ENCODE measurements around the genes MINDY1 and RFX5.

DNA sequence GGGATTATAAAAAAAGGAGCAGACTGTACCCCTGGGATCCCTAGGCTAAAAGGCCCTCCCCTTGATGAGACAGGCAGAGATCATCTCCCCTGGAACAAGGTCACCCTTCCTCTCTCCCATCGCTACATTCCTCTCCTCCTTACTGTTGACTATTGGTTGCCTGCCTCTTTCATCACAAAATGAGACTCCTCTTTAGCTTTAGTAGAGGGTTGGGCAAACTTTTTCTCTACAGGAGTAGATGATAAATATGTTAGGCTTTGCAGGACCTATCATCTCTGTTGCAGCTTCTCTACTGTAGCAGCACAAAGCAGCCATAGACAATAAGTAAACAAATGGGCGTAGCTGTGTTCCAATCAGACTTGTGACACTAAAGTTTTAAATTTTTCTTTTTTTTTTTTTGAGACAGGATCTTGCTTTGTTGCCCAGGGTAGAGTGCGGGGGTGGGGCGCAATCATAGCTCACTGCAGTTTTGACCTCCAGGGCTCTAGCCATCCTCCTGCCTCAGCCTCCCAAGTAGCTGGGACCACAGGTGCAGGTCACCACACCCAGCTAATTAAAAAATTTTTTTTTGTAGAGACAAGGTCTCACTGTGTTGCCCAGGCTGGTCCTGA is 15.0 kb downstream of the ADAMTSL4 start:
- PRO-cap, 3 experiments = no peak in any of the 3 experiments
- RAMPAGE, long total RNA = no peak
- RRBS, 2 experiments = no CpG with 5 or more reads among the region's 4 CpGs

GRCh38 chr1:150564672-150565245 is 14.7 kb downstream of the MCL1 start:
- PRO-cap, 3 experiments = no peak in any of the 3 experiments
- RAMPAGE, long total RNA = no peak
- RRBS, 2 experiments = no CpG with 5 or more reads among the region's 4 CpGs

- PRO-cap, 3 experiments = no peak in any of the 3 experiments
- RAMPAGE, long total RNA = no peak
- RRBS, 2 experiments = no CpG with 5 or more reads among the region's 6 CpGs
These were observed 1.5 kb downstream of the ENSA start for GRCh38 chr1:150627636-150628546.

DNA sequence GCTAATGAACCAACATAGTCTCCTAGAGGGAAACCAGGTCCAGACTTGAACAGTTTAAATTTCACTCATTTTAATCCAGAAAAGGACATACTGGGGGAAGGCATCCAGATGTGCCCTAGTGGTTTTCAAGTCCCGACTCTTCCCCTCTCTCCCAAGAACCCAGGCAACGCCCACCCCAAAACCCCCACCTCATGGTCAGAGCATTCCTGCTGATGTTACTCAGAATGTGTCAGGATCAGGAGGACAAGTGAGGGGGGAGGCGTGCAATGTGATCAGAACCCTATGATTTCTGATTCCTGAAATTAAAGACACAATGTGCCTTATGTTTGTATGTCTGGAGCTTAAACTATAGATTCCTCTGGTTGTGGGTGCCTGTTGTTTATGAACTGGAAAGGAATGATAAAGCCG is 1.6 kb upstream of the CTSK start:
- PRO-cap, 3 experiments = no peak in any of the 3 experiments
- RAMPAGE, long total RNA = no peak
- RRBS, 2 experiments = no CpG with 5 or more reads among the region's 4 CpGs

- PRO-cap, 3 experiments = no peak in any of the 3 experiments
- RAMPAGE, long total RNA = no peak
- RRBS, 2 experiments = no CpG with 5 or more reads among the region's 23 CpGs
These were observed 1.1 kb upstream of the SETDB1 start for GRCh38 chr1:150925029-150925542.

DNA sequence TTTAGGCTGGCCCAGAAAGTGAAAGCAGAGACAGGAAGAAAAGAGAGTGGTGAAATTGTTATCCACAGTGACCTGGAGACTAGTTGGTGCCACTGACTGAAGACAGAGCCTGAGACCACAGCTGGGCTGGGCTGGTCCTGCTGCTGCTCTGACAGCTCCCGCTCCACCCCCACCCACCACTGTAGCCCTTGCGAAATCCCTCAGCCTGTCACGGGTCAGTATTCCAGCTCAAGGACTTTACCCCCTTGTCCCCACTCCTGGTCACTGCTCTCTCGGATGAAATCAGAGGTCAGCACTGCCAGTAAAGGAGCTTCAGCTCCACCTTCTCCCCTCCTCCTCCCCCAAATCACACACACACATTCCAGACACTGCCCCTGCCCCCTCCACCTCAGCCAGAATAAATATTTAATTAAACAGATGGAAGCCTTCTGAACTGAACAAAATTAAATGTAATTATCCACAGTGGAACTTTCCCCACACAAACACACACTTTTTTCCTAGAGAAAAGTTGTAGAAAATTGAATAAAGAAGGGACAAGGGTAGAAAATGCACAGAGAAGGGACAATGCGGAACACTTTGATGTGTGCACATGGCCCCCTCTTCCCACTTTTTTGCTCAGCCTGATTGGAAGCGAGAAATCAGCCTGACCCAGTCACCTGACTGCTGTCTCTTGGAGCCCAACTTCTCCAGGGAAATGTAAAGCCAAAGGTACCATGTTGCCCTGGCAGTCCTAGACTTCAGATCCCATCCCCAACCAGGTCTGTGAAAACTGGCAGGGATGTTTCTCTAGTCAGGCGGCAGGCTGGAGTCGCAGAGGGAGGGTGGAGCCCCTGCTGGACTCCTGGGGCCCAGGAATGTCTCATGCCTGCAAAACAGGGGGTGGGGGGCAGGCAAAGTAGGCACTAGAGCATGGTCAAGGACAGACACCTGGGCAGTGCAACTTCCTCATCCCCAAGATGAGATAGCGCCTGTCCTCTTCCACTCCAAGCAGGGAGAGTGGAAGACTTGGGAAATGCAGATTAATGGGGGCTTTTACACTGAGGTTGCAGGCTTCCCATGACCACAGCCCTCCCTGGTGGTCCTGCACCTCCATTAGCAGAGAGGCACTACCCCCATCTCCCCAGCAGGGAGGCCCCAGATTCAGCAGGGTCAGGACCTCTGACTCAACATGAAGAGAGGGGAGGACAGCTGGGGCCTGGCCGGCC is 3.0 kb downstream of the CERS2 start:
- PRO-cap, 3 experiments = peak in 1 of 3 experiments; most common plus-strand start position 285 of the sequence (in 1); most common minus-strand start position 150 of the sequence (in 1)
- RAMPAGE, long total RNA = no peak
- RRBS, 2 experiments = no CpG with 5 or more reads among the region's 10 CpGs

- PRO-cap, 3 experiments = no peak in any of the 3 experiments
- RAMPAGE, long total RNA = no peak
- RRBS, 2 experiments = no CpG with 5 or more reads among the region's 6 CpGs
These were observed 4.1 kb downstream of the MINDY1 start for GRCh38 chr1:151002352-151003252.

- PRO-cap, 3 experiments = peak in 3 of 3 experiments; most common plus-strand start chr1:151006508 (in 1); most common minus-strand start chr1:151006874 (in 2)
- RAMPAGE, long total RNA = start-site peak on the minus strand at chr1:151006807-151006897, 50 and 29 reads in 2 replicates
- RRBS, 2 experiments = under 1 to 2% methylated on average over 6 of the region's 23 CpGs
These were observed at the start of gene MINDY1 for GRCh38 chr1:151006296-151007332. MINDY1 (minus strand) TSS chr1:151006902.

- PRO-cap, 3 experiments = no peak in any of the 3 experiments
- RAMPAGE, long total RNA = no peak
- RRBS, 2 experiments = 71 to 74% methylated on average over 12 of the region's 31 CpGs
These were observed 13.0 kb downstream of the SEMA6C start for GRCh38 chr1:151133337-151133902.

DNA sequence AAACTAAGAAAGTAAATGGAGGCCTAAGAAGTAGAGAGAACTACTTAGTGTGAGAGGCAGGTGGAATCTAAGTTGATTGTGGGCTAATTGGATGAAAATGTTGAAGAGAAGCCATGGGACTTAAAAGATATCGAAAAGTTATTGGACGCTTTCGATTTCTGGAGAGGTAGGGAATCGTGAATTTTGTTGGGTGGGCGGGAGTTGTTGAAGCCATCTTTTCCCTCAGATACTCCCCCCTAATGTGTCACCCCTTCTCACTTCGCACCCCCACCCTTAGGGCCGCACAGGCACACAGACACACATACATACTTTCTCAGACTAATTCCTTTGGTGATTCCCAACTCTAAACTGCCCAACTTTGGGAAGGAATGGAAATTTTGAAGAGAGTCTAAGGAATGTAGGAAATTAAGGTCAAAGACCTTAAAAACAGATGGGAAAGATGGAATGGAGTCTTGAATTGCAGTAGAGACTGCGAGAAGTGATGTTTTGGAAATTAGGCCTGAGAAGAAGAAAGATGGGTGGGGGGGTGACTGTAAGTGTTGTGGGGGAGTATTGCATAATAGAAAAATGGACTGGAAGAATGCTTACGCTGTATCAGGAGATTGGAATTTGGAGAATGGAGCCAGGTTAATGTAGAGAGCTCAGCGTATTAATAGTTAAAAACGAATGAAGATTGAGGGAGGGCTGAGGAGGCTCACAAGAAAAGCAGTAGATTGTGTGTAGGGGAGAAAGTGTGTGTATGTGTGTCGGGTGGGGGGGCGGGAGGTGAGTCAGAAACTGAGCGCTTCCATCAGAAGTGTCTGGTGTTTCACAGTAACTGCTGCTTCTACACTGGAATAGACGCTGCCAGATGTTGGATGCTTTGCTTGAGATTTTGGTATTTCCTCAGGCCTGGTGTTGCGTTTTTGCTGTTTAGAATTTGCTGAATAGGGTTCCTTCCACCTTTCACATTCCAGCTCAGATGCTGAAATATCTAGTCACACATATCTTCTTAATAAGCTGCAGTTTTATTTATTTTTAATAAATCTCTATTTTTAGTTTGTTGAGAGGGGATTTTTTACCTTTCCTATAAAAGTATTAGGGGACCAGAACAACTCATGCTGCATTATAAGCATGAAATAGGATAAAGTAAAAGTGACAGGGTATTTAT is 1.7 kb downstream of the PIP5K1A start:
- PRO-cap, 3 experiments = no peak in any of the 3 experiments
- RAMPAGE, long total RNA = no peak
- RRBS, 2 experiments = no CpG with 5 or more reads among the region's 16 CpGs

GRCh38 chr1:151340742-151341368 is 6.2 kb downstream of the RFX5 start:
- PRO-cap, 3 experiments = no peak in any of the 3 experiments
- RAMPAGE, long total RNA = no peak
- RRBS, 2 experiments = no CpG with 5 or more reads among the region's 5 CpGs

GRCh38 chr1:151346214-151347436 is at the start of gene RFX5:
RFX5 (minus strand) TSS chr1:151347252.
- PRO-cap, 3 experiments = peak in 3 of 3 experiments; most common minus-strand start chr1:151347249 (in 3)
- RAMPAGE, long total RNA = start-site peak on the minus strand at chr1:151346802-151346882, 22 and 6 reads in 2 replicates; start-site peak on the minus strand at chr1:151347230-151347270, 29 and 28 reads in 2 replicates
- RRBS, 2 experiments = 2 to 4% methylated on average over 17 to 20 of the region's 41 CpGs

DNA sequence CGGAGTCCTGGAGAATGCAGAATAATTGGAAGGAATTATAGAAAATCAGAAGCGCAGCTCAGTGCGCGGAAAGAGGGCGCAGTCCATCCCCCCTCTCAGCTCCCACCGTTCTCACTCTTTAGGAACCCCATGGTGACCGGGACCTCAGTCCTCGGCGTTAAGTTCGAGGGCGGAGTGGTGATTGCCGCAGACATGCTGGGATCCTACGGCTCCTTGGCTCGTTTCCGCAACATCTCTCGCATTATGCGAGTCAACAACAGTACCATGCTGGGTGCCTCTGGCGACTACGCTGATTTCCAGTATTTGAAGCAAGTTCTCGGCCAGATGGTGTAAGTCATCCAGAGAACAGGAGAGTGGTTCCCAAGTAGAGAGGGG is 473 bp downstream of the PSMB4 start:
- PRO-cap, 3 experiments = no peak in any of the 3 experiments
- RAMPAGE, long total RNA = no peak
- RRBS, 2 experiments = no CpG with 5 or more reads among the region's 20 CpGs

DNA sequence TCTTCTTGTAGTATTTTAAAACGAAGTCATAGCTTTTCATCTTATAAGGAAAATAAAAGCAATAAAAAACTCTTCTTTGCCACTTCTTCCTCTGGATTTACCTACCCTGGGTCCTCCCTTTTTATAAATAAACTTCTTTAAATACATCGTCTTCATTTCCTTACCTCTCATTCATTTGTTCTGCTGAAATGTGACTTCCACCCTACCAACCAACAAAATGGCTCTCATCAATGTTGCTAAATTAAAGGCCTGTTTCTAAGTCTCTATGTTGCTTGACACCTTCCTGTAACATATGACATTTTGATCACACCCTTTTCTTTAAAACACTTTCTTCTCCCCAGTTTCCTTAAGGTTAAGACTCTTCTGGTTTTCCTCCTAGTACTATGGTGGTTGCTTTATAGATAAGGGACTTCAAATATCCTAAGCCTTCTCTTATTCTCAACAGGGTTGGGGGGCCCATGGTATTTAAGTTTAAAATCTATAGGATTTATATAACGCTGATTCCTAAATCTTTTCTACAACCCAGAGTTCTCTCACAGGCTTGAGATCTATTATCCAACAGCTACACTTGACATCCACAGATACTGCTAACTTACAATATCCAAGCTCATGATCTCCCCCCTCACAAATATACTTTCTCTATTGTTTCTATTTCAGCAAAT is 10.9 kb downstream of the PSMB4 start:
- PRO-cap, 3 experiments = no peak in any of the 3 experiments
- RAMPAGE, long total RNA = no peak
- RRBS, 2 experiments = no CpG with 5 or more reads among the region's 3 CpGs

DNA sequence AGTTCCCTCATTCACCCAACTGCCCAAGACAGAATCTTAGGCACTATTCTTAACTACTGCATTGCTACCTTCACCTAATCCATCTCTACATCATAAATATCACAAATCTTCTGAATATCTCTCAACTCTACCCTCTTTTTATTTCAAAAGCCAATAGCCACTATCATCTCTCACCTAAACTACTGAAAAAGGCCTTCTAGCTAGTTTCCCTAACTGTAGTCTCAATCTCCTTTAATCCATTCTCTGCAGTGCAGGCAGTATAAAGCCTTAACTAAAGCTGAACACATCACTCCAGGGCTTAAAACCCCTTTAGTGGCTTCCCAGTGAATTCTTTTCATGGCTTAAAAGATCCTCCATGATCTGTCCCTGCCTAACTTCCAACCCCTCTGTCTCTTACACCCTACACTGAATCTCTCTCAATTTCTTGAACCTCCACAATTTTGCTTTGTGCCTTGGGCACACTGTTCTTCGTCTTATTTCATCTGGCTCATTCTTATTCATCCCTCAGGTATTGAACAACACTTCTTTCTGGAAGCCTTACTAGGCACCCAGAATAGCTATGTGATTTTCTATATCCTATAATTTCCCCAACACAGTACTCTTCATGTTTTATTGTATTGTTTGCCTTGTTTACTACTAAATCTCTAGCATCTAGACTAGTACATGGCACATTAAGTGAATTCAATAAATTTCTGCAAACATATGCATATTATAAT is 11.6 kb downstream of the PSMB4 start:
- PRO-cap, 3 experiments = no peak in any of the 3 experiments
- RAMPAGE, long total RNA = no peak
- RRBS, 2 experiments = no CpG with 5 or more reads among the region's 1 CpG

- PRO-cap, 3 experiments = no peak in any of the 3 experiments
- RAMPAGE, long total RNA = no peak
- RRBS, 2 experiments = no CpG with 5 or more reads among the region's 3 CpGs
These were observed 20.4 kb downstream of the PSMB4 start for GRCh38 chr1:151419863-151420086.

DNA sequence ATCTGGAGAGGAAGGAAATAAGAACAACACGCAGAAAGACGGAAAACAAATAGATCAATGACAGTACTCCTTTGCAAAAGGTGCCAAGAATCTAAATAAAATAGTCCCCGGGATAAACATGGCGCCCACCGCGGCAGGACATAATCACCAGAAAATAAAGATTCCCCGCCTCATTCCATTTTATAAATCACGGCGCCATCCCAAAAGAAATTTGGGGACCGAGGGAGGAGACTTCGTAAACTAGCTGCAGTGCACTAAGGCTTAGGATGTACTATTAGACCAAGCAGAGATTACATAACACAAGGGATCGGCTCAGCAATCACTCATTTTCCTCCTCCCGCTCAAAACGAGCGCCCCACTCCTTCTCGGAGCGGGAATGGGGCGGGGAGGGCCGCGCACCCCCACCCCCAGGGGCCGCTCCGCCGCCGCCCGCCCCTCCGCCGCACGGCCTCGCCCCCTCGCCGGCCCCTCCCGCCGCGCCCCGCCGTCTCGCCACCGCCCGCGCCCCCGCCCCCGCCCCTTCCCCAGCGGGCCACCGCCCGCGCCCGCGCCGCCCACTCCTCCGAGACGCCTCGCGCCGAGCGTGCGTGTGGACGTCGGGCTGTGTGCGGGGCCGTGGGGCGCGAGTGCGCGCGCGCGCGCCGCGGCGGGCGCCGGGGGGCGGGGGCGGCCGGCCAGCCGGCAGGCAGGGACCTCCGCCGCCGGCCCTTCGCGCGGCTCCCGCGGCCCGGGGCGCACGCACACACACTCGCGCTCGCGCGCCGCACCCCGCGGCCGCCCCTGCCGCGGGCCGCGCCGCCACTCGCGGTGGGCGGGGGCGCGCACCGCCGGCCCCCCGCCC is 891 bp downstream of the POGZ start:
- PRO-cap, 3 experiments = peak in 3 of 3 experiments; most common plus-strand start position 565 of the sequence (in 3); most common minus-strand start position 804 of the sequence (in 2)
- RAMPAGE, long total RNA = no peak
- RRBS, 2 experiments = under 1 to 3% methylated on average over 17 of the region's 110 CpGs

DNA sequence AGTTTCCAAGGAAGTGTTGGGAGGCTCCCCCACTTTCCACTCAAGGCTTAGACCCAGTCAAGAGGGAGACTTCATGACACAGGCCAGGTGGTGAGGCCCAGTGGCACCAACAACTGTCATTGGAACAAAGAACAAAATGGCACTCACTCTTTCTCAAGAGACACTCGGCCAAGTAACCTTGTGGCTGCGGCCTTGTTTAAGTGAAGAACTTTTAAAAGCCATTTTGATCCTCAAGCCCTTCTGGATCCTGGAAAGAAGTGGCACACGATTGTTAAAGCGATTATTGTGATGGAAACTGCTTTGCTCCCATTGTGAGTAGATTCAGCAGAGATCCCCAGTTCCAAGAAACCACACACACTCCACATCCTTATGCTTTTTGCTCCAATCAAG is 446 bp upstream of the POGZ start:
- PRO-cap, 3 experiments = no peak in any of the 3 experiments
- RAMPAGE, long total RNA = no peak
- RRBS, 2 experiments = no CpG with 5 or more reads among the region's 4 CpGs

DNA sequence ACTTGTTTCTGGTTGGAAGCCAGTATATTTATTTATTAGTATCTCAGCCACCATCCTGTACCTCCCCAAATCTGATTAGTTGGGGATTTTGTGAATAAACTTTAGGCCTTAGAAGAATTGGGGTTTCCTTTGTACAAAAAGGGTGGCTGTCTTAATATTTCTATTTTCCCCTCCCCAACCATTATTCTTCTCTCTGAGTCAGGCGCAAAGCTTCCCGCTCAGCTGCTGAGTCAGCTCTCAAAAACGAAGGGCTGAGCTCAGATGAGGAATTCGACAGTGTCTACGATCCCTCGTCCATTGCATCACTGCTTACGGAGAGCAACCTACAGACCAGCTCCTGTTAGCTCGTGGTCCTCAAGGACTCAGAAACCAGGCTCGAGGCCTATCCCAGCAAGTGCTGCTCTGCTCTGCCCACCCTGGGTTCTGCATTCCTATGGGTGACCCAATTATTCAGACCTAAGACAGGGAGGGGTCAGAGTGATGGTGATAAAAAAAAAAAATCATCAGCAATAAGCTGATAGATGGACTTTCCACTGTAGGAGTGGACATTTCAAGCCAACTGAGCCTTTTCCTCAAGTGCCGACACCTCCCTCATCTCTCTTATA is 3.0 kb upstream of the TUFT1 start:
- PRO-cap, 3 experiments = no peak in any of the 3 experiments
- RAMPAGE, long total RNA = no peak
- RRBS, 2 experiments = no CpG with 5 or more reads among the region's 10 CpGs

DNA sequence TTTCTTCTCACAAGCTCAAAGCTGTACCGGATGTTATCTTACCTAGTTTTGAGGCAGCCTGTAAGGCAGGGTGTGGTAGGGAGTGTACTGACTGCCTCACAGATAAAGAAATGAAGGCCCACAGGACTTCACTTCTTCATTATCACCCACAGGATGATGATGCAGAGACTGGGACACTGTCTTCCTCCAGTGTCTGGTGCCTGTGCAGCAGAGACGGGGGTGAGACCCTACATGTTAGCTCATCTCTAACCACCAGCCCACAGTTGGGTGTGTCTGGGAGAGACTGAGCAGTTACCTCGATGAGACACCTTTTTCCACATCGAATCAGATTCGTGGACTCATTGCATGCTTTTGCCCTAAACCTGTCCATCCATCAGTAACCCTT is 28.7 kb downstream of the TUFT1 start:
- PRO-cap, 3 experiments = no peak in any of the 3 experiments
- RAMPAGE, long total RNA = no peak
- RRBS, 2 experiments = no CpG with 5 or more reads among the region's 5 CpGs